Metastatic Breast Carcinoma in the Brain (tissue), 10 donors: Measurements from ENCODE around the genes ACTL7A, EPB41L4B, PALM2AKAP2 and TXNDC8.

DNA sequence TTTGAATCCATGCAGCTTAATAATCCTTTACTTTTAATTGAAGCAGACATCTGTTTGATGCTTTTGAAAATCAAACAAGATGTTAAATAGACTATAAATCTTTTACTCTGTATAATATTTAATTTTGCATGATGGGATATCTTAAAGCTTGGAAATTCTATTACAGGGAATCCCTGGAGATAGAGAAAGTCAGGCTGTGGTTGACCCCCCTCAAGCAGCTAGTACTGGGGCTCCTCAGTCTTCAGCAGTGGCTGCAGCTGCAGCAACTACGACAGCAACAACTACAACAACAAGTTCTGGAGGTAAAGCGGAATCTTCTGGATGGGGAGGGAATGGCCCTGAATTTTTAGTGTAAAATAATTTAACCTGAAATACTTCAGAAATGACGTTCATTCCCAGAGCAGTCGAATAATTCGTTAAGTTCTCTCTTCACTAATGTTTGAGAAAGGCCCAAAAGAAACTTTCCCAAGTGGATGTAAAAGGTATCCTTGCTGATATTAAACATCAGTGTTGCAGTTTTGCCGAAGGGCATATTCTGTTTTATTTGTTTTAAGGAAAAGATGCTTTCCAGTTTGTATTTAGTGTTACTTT, 38.8 kb downstream of the RAD23B start:
- PRO-cap, 10 experiments: no peak in any of the 10 experiments

DNA sequence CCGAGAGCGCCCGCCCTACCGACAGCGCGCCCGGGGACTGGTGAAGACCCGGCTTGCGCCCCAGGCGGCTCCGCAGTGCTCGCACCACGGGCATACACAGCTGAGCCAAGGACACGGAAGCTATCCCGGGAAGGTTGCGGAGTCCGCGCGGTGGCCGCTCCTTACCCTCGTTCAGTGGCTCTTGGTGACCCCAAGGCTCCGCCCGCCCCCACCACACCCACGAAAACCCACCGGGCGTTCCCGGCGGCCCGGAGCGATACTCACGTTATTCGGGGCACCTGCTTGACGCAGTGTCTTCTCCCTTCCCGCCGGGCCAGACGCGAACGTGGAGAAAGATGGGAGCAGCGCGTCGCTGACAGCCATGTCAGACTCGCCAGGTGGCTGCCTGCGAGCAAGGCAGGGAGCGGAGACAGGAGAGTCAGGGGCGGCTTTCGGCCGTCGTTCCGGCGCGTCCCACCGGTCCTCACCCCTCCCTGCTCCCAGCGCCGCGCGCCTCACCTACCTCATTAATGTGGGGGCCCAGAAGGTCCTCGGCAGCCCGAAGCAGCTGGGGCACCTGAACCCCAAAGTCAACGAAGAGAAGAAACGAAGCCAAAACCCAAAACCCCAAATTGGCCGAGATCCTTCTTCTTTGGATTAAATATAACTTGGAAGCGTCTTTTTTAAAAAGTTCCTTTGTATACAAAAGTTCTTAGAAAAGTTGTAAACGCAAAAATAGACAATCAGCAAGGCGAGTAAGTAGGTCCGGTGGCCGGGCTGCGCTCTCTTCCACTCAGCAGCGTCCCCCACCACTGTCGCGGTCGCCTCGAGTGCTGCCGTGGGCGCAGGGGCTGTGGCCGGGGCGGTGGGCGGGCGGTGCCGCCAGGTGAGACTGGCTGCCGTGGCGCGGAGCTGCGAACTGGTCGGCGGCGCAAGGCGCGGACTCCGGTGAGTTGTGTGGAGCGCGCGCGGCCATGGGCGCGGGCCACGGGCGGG, 616 bp downstream of the KLF4 start:
- PRO-cap, 10 experiments: peak in 9 of 10 experiments; most common plus-strand start position 367 of the sequence (in 2); most common minus-strand start position 900 of the sequence (in 9)

DNA sequence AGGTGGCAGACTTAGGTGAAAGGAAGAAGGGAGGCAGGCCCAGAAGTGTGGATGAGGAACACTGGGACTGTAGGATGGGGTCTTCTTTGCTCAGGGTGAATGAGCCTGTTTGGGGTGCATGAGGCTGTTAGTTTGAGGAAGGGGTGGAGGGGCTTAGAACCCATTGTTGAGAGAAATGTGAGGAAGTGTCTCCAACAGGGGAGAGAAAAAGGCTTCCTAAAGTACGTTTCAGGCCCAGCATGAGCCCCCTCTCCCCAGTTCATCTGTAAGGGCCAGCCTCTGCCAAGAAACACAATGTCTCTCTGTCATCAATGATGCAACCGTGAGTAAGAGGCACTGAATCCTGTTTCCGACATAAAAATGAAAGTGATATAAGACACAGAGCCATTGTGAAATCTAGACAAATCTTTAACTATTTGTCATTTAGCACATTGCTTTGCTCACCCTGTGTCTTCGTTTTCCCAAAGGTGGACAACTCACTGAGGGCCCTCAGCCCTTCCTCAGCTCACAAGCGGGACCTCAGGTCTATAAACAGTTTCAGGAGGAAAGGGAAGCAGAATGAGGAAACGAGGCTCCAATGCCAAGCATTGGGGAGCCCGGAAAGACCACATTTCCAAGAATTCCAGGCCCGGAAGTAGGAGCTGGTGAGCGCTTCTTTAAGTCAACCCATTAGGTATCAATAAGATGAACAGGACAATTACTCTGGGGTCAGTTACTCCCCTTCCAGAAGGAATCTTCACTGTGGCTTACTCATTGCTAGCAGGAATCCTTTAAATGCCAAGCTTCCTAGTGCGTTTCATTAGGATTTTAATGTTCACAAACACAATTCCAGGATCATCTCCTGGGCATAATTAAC, 58.9 kb upstream of the KLF4 start:
- PRO-cap, 10 experiments: peak in 1 of 10 experiments; most common minus-strand start position 265 of the sequence (in 1)

DNA sequence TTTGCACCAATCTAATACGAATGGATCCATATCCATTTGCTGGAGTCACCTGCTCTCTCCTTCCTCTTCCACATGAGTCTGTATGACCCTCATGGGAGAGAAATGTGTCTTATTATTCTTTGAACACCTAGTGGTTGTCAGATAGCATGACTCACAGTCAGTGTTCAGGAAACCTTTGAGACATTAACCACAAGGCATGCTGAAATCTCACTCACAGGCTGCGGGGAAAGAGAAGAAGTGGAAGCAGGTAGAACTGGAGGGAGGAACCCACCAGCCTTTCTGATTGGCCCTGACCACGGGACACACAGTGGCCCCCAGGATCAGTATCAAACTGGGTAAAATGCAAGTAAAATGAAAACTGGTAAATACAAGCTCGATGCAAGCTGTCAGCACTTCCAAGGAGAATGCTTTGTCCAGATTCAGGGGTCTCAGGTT, 222.9 kb upstream of the KLF4 start:
- PRO-cap, 10 experiments: no peak in any of the 10 experiments

DNA sequence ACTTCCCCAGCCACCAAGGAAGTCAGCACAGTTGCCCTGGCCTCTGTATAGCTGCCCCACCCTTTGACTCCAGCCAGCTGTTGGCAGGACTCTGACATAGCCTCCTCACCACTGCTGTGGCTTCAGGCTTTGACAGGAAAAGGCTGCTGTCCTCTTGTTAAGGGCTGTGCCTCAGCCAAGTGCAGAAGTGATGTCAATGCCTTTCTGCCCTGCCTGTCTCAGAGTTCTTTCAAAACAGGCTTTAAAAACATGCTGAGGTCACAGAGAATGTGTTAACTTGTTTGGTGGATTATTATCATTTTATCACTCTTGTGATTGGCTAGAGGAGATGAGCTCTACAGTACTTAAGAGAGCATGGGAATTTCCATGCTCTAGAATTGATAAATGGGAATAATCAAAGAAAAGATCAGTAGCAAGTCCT, 487.3 kb upstream of the KLF4 start:
- PRO-cap, 10 experiments: peak in 1 of 10 experiments; most common minus-strand start position 131 of the sequence (in 1)

DNA sequence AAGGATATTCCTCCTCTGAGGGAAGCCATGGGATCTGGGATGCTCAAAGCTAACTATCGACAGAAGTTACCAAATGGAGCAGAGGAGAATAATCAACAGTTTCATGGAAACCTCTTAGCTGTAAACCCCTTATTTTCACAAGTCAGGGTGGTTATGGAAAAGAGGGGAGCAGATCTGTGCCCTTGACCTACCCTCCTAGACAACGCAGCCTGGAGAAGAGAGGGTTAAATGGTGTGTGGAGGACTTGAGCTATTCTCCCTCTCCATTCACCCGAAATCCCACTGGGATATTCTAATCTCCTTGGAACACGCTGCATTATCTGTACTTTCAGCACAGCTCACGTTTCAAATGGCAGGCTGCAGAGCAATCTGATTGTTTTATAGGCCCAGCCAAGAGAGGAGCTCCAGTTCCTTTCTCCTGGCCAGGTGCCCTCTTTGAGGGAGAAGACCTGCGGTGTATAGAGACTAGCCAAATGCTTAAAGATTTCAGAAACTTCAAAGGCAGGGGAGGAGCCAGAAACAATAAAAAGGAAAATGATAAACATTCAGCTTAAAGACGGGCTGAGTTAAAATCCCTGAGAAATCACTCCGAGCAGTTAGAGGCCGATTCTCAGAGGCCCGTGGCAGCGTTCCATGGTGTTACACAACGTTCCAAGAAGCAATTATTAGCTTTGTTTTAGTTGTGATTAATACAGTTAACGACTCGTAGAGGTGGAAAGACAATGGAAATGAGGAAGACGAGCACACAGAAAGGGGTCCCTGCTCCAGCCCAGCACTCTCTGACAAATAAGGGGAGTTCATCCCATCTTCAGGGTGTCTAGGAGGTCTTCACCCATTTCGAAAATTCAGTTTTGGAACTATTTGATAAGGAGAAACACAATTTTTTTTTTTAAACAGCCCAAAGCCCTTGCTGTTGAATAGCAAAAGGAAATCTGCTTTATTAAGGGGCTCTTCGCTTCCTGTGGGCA, 564.1 kb upstream of the KLF4 start:
- PRO-cap, 10 experiments: no peak in any of the 10 experiments

DNA sequence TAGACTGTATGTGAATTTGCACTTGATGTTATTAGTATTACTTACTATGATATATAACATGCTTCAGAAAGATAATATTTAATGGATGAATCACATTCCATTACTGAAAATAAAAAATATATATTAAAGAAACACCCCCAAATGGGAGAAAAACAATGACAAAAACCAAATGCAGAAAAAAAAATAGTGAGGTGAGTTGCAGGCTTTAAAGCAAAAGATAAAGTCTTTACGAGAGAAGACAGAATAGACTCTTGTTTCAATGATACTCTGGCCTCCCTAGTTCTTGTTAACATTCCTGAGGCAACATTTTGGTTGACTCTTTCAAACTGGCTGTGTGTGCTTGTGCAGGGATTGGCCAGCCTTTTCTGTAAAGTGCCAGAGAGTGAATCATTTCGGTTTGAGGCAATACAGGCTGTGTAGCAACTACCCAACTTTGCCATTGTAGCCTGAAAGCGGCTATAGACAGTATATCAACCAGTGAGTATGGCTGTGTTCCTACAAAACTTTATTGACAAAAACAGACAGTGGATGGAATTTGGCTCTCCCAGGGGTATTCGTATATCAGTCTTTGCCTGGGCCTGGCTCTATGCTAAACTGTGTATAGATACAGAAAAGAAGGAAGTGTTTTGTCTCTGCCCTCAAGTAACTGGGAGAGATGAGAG, 567.8 kb upstream of the KLF4 start:
- PRO-cap, 10 experiments: no peak in any of the 10 experiments

DNA sequence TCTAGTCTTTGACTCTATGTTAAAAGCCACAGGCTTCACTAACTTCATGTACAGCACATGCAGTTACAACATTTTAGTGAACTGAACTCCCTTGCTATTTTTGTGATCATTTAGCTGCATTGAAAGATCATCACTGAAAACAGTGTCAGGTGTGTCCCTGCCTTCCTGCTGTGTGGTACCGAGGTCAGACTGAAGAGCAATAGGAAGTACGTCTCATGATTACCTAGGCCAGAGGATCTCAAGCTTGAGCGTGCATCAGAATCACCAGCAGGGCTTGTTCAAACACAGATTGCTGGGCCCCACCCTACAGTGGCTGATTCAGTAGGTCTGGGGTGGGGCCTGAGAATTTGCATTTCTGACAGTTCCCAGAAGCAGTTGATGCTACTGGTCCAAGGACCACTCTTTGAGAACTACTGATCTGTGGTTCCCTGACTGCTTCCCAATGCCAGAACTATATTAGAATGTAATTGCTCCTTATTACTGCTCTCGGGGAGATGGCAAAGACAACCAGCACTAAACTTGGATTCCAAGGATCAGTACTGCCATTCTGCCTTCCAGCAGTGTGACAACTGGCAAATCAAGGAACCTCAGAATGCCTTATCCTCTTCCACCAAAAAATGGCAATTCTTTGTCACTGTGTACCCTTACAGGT, 159.6 kb downstream of the ACTL7B start:
- PRO-cap, 10 experiments: peak in 1 of 10 experiments; most common minus-strand start position 191 of the sequence (in 1)

DNA sequence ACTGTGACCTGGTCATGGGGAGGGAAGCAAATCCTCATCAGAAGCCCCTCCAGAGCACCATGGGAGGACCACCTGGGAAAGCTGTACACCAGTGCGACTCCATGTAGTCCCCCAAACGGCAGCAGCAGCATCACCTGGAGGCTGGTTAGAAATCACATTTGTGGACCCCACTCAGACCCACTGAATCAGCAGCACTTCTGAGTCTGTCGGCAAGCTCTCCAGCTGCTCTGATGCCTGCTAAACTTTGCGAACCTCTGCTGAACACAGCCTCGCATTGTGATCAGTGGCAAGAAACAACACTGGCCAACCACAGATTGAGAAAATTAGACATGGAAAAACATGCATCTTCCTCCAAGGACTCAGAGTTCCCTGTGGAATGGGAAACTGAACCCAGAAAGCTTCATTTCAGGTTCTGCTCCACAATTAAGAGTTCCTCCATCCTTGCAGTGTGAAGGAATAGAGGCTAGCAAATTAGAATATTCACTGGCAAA, 100.2 kb downstream of the ACTL7B start:
- PRO-cap, 10 experiments: no peak in any of the 10 experiments

DNA sequence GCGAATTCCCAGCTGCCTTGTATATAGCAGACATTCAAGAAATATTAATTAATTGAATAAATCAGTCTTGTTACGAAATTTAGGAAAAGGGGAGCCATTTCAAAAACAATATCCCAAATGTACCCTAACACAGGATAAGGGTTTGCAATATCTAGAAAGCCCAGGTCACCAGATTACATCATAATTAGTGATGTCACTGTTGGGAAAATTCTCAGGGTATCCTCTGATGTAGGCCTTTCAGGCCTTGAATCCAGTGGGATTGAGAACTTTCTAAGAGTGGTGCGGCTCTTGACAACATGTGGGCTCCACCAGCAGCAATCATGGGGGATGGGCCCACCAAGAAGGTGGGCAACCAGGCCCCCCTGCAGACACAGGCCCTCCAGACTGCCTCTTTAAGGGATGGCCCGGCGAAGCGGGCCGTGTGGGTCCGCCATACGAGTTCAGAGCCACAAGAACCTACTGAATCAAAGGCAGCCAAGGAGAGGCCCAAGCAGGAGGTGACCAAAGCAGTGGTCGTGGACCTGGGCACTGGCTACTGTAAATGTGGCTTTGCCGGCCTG, at the start of gene ACTL7A:
Gene ACTL7A, plus strand, starts transcription at position 240 of the 560 bp plus-strand sequence.
- PRO-cap, 10 experiments: no peak in any of the 10 experiments

- PRO-cap, 10 experiments: no peak in any of the 10 experiments
Measured at GRCh38 chr9:109306604-109307157, 14.2 kb downstream of the EPB41L4B start.

GRCh38 chr9:109320804-109321575, at the start of gene EPB41L4B:
EPB41L4B (minus strand) TSS chr9:109321059.
- PRO-cap, 10 experiments: peak in 9 of 10 experiments; most common plus-strand start chr9:109321171 (in 2); most common minus-strand start chr9:109320999 (in 6)

DNA sequence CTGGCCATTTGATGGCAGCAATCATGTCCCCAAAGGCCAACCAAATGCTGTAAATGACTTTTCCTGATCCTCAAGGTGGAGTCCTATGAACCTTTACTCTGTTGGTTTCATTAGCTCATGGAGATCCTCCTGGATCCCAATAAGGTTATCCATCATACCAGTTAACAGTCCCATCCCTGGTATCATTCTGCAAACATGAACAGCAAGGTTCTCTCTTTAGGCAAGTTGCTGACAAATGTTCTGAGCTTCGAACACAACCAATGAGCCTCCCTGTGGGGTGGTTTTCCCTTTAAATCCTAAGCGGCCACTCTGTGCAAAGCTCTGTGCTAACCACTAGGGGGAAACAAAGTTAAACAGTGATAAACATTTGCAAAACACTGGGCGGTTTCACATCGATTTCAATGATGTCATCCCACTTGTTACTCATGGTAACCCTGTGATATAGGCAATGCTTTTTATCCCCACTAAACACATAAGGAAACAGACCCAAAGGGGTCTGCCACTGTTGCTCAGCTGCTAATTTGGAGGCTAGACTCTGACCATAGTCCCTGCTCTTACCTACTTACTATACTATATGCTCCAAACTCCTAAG, 57.4 kb downstream of the PTPN3 start:
- PRO-cap, 10 experiments: no peak in any of the 10 experiments

- PRO-cap, 10 experiments: no peak in any of the 10 experiments
Measured at GRCh38 chr9:109469601-109470064, 28.5 kb downstream of the PTPN3 start.

- PRO-cap, 10 experiments: no peak in any of the 10 experiments
Measured at GRCh38 chr9:109476590-109477394, 21.3 kb downstream of the PTPN3 start.

- PRO-cap, 10 experiments: peak in 6 of 10 experiments; most common plus-strand start chr9:109780249 (in 2); most common minus-strand start chr9:109780214 (in 3)
Measured at GRCh38 chr9:109779668-109780566, at the start of gene PALM2AKAP2. PALM2AKAP2 (plus strand) TSS chr9:109780198.

GRCh38 chr9:109997574-109998047, 210.3 kb downstream of the C9orf152 start:
- PRO-cap, 10 experiments: no peak in any of the 10 experiments

DNA sequence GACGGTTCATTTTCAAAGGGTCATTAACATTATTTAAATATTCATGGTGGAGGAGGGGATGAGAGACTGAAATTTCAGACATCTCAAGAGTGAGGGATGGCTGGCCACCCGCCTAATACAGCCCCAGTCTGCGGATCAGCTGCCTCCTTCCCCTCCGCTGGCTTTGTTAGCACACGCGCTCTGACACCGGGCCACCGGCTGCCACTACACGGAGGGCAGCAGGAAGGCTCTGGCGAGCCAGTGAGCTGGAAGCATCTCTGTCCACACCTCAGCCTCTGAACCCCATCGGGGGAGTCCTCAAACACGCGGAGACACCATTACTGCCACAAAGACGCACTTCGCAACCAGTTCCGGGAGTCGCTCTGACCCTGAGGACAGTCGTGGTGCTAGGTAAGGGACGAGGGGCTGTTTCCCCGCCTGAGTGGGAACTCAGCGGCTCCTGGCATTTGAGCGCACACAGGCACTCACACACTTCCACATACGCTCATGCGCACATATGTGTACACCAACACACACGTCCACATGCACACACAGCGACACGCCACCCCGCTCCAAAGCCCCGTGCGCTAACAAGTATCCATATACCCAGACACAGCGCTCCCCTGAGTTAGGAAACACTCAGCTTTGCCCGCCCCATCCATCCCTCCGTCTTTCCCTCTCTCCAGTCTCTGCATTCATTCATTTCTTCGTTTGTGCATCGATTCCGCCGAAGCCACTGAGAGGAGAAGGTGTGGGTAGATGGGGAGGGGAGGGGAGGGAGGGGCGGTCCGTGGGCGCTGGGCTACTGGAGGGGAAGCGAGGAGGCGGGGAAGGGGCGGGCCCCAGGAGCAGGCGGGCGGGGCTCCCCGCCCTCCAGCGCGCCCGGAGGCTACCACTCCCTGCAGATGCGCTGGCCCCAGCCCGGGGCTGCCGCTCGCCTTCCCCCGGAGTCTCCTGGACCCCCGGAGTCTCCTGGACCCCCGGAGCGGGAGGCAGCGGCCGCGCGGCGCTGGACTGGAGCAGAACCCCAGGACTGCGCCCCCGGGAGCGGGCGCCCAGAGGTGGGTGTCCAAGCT, 159.8 kb downstream of the C9orf152 start:
- PRO-cap, 10 experiments: peak in 9 of 10 experiments; most common plus-strand start position 881 of the sequence (in 6); most common minus-strand start position 667 of the sequence (in 1)

- PRO-cap, 10 experiments: no peak in any of the 10 experiments
Measured at GRCh38 chr9:110337764-110338187, at the start of gene TXNDC8. TXNDC8 (minus strand) TSS chr9:110337863.

GRCh38 chr9:110443444-110443960, 105.8 kb upstream of the TXNDC8 start:
- PRO-cap, 10 experiments: no peak in any of the 10 experiments